ENCODE results near the gene UMAD1.

DNA sequence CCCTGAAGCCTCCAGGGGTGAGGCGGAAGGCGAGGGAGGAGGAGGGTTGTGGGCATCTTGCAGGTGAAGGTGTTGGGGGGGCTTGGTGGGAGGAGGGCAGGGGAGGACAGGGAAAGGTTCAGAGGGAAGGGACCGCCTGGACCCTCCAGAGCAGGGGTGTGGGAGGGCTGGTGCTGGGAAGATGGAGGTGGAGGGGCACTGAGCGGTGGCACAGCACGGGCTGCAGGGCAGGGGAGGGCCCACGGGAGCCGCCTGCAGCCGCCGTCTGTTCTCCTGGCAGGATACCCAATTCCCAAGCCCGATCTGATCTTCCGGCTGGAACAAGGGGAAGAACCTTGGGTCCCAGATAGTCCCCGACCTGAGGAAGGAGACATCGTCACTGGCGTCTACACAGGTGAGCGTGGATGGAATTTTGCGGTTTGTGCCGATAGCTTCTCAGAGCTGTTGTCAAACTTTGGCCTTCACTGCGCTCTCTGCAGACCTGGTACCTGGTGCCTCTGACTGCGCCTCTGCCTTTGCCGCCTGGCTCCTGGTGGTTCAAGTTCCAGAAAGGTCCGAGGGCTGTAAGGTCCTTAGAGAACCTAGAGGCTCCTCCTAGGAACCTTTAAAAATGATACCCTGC is 7.2 kb downstream of the ZNF316 start:
- PRO-cap, result no peak
- RAMPAGE, long total RNA, result no peak

DNA sequence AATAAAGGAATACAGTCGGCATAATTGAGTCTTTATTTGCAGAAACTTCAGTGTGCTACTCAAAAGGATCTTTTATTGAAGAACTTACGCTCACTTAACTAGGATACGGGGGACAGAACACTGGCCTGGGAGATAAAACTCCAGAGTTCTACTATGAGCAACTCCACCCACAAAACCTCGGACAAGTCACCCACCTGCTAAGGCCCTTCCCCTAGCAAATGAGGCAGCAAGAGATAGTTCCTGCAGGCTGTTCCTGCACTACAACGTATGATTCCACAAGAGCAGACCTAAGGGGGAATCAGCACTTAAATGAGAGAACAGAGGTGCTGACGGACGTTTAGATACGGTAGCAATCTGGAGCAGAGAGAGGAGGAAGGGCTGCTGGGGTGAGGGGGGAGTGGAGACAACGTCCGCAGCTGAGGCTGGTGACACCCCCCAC is 898 bp downstream of the ZNF12 start:
- PRO-cap, result no peak
- RAMPAGE, long total RNA, result no peak

GRCh38 chr7:6709802-6710289 is 3.1 kb upstream of the ZNF12 start:
- PRO-cap, result no peak
- RAMPAGE, long total RNA, result no peak

DNA sequence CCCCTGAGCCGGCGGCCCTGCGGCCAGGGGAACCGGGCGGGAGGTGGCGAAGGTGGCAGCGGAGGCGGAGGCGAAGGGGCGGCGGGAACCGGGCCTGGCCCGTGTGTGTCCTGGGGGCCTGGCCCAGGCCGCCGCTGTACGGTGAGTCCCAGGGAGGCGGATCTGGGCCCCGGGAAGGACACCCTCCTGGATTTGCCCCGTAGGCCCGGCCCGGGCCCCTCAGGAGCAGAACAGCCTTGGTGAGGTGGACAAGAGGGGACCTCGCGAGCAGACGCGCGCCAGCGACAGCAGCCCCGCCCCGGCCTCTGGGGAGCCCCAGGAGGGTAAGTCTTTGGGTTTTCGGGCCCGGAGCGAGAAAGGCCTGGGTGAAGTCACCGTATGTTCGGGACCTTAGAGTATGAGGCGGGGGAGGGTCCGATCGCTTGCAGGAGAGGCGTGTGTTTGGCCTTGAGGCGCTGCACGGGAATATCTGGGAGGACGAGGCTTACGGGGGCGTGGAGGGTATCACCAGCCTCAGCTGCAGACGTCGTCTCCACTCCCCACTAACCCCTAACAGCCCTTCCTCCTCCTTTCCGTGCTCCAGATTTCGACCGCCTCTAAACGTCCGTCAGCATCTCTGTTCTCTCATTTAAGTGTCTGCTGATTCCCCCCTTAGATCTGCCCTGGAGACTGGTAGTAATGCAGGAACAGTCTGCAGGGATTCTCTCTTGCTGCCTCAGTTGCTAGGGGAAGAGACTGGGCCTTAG is 23.4 kb upstream of the ZNF12 start:
- PRO-cap, result no peak
- RAMPAGE, long total RNA, result no peak

DNA sequence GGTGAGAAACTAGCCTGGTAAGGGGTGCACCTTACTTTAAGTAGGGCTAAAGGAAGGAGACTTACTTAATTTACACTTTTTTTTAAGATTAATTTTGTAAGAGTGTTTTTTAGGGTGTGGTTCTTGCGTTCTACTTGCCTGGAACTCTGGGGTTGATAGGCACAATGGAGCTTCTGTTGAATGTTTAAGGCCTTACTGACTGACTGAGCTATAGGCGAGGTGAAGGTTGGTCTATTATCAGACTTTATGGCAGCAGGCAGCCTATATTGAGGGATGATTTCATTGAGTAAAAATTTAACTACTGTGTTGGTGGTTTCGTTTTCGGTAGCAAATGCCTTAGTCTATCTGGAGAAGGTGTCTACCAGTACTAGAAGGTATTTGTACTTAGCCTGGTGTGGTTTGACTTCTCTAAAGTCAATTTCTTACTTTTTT is 164.3 kb upstream of the CCZ1B start:
- PRO-cap, result no peak
- RAMPAGE, long total RNA, result no peak

DNA sequence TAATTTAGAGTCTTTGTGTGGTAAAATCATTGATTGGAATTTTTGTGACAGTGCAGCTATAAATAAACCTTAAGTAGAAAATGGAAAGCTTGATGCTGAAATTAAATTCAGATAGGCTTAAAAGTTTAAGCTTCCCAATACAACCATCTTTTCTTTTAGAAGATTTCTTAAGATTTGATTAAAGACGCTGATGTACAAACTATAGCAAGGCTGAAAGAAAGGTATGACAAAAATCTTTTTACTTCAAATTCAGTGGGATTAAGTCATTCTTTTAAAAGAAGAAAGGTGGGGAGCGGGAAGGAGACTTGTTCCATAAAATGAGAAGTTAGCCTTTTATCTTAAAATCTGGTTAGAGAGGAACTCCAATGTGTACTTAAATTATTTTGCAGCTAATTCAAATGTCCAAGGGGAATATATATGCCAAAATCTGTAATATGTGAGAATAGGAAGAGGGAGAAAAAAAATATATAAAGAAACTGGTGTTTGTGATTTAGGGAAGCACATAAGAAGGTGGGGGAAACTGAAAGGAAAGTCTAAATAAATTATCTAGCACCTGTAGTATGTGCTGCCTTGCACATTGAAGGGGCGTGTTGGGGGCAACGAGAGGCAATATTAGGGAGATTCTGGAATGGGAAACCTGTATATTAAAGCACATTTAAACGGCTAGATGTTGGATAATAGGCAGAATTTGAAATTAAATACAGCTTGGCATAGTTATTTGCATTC is 2.5 kb downstream of the C1GALT1 start:
- PRO-cap, result no peak
- RAMPAGE, long total RNA, result start-site peak on the plus strand centred at position 332 of the sequence, 178 bp wide, 10 reads

- PRO-cap, result no peak
- RAMPAGE, long total RNA, result no peak
These were observed 19.6 kb downstream of the C1GALT1 start for GRCh38 chr7:7201982-7202393.

GRCh38 chr7:7565802-7566305 is 830 bp upstream of the MIOS start:
- PRO-cap, result no peak
- RAMPAGE, long total RNA, result start-site peak on the minus strand at chr7:7566045-7566127, 6 reads

DNA sequence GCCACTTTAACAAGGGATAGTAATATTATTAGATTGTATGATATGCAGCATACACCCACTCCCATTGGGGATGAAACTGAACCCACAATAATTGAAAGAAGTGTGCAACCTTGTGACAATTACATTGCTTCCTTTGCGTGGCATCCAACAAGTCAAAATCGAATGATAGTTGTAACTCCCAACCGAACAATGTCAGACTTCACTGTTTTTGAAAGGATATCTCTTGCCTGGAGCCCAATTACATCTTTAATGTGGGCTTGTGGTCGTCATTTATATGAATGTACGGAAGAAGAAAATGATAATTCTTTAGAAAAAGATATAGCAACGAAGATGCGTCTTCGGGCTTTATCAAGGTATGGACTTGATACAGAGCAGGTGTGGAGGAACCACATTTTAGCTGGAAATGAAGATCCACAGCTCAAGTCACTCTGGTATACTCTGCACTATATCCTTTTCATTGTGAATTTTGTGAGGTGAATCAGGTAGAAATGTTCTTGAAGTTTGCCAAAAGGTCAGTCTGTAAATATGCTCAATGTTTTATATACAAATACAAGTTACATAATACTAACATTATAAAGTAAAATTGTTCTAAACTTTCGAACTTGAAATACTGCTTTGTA is 6.8 kb downstream of the MIOS start:
- PRO-cap, result no peak
- RAMPAGE, long total RNA, result no peak

DNA sequence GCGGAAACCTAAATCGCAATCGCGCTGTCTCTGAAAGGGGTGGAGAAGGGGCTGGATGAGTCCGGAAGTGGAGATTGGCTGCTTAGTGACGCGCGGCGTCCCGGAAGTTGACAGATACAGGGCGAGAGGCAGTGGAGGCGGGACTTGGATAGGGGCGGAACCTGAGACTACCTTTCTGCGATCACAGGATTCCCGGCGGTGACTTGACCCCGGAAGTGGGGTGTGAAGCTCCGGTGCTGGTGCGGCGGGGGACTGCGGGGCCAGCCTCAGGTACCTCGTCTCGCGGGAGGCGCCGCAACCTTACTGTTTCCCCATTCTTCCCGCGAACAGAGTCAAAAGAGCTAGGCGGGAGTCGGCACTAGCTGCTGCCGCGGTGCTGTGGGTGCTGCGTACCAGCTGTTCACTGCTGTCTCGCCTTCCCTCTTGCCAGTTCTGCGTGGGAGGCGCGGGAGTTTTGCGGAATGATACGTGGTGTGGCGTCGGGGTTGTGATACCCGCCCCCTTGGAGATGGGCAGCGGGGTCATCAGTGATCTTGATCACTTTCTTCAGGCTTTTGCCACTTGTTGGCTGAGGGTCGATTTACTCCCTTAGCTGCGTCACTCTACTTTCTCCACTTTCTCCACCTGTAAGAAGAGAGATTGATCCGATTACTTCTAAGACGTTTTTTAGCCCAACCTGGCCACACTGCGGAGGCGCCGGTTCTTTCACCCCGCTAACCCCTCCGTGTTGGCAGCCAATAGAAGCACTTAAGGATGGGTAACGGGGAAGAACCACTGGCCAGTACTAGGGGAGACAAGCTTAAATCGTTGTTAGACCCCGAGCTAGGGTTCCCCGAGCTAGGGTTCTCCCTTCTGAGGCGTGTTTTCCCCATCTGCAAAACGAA is at the start of gene UMAD1:
TSS of gene UMAD1 (plus strand) at position 201 of the 884 bp plus-strand sequence.
- PRO-cap, result bidirectional peak, plus-strand start at position 201 of the sequence, minus-strand start outside the sequence; unidirectional peak, plus-strand start at position 358 of the sequence
- RAMPAGE, long total RNA, result start-site peak on the plus strand centred at position 202 of the sequence, 64 bp wide, 661 reads

DNA sequence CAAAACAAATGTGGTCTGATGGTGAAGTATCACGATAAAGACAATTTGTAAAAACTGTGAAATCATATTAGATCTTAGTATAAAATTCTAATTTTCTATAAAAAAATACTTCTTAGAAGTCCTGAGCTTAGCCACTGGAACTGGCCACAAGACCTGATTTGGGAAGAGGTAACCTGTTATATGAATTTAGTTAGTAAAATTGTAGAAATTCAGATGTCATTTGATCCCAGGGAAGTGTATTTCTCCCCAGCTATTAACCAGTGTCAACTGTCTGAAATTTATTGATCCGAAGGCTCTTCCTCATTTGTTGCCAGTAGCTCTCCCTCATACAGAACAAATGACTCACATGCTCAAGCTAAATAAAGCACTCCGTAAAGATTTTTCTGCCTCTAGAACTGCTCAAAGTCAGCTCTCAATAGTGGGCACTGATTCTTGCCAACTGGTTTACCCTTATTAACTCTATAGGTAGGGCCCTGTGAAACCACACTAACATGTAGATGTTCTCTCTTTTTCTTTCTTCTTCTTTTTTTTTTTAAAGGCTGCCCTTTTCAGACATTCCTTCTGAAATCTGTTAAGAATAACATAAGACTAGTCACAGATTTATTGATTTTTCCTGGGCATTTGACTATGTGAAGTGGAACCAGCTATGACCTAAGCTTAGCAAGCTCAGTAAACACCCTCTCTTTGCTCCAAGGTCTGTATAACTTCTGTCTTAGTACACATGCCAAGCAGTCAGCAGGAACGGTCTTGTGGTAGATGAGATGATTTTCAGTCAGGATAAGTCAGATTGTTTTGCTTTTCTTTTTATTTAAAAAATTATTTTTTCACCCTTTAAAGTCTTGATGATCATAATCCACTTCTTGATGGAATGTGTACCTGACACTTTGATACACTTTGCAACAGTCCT is 21.8 kb downstream of the RPA3 start:
- PRO-cap, result no peak
- RAMPAGE, long total RNA, result no peak

DNA sequence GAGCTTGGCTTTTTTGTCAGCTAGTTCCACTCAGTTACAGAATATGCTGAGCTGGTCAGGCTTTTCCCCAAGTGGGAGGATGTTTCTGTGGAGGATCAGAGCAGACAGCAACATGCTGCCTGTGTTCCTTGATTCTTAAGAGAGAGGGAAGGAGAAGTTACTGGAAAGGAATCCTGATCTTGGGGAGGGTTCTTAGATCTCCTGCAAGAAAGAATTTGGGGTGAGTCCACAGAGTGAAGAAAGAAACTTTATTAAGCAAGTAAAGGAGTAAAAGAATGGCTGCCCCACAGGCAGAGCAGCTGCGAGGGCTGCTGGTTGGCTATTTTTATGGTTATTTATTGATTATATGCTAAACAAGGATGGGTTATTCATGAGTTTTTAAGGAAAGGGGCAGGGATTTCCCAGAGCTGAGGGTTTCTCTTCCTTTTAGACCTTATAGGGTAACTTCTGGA is 76.9 kb upstream of the RPA3 start:
- PRO-cap, result no peak
- RAMPAGE, long total RNA, result start-site peak on the plus strand centred at position 189 of the sequence, 364 bp wide, 9 reads

DNA sequence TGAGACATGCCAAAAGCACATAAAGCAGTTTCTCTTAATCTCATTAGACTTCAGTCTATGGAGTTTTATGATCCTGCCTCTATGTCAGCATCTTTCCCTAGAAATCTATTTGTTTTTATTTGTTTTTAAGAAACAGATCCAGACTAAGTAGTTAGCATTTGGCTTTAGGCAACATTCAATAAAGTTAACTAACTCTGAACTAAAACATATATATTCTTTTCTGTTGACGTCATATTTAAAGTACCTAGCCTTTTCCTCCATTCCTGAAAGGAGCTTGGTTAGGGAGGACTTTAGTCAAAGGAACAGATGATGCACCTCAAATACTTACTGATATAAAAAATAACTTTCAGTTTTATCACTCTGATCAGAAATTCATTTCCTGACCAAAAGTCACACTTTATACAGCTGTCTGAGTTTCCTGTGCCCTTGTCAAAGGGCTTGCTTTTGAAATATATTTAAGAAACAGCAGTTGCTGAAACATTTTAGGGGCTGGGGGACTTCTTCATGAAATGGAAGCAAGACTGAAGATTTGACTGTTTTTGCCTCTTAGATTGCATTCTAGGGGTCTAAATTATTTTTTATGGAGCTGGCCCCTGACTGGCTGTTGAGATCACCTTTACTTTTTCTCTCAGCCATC is 46.5 kb downstream of the GLCCI1 start:
- PRO-cap, result no peak
- RAMPAGE, long total RNA, result no peak

GRCh38 chr7:8131926-8133182 is 129.6 kb downstream of the ICA1 start:
- PRO-cap, result no peak
- RAMPAGE, long total RNA, result no peak

GRCh38 chr7:8213415-8213740 is 48.6 kb downstream of the ICA1 start:
- PRO-cap, result no peak
- RAMPAGE, long total RNA, result no peak

DNA sequence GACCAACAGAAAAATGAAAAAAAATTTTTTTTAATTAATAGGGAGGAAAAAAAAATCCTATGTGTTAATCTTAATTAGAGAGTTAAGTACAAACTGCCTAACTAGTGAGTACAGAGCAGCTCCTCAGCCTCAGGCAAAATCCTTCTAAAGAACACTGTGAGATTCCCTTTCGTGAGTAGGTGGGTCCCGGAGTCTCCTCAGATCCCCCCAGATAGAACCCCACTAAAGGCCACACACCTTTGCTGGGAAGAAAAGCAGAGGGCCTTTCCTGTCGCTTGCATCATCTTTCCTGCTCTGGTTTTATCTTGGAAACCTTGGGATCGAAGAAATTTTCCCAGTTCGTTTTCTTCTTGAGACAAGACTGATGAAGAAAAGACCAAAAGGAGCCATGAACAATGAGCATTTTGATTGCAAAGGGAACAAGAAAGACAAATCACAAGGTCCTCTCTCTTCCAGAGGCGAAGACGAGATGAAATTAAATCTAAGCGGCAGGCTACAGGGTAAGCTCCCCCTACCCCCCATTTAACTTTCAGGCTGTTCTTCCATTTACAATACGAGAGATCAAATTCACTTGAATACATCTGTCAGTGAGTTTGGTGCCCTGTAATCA is 40.8 kb downstream of the ICA1 start:
- PRO-cap, result no peak
- RAMPAGE, long total RNA, result no peak

DNA sequence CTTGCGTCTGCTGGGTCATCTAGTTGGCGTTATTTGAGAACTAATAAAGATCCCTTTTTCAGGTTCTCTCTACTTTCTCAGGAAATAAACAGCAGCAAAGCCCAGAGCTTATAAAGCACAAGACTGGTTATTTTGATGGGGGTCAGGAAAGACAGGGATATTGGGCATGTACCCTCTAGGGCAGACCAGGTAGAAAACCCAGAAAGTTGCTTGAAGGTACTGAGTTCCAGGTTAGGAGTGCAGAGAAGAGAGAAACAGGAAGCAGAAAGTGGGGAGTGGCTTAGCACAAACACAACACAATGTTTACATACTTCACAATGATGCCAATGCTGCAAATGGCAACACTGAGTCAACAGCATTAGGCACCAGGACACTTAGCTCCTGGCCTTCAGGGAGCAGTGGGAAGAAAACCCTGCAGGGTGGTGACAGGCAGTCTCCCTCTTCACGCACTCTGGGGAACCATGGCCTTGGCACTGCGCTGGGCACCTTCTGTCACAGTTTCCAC is 7.4 kb downstream of the ICA1 start:
- PRO-cap, result no peak
- RAMPAGE, long total RNA, result no peak

- PRO-cap, result no peak
- RAMPAGE, long total RNA, result no peak
These were observed 46.5 kb upstream of the NXPH1 start for GRCh38 chr7:8386887-8387293.

- PRO-cap, result unidirectional peak, minus-strand start at chr7:8390003
- RAMPAGE, long total RNA, result no peak
These were observed 43.6 kb upstream of the NXPH1 start for GRCh38 chr7:8389822-8390249.

GRCh38 chr7:9863405-9863885 is 1076.5 kb downstream of the NDUFA4 start:
- PRO-cap, result no peak
- RAMPAGE, long total RNA, result no peak

Data from vagina (tissue), 1 donor.